Camera-type eye (tissue), 1 donor: ENCODE measurements around the gene RTF1.

DNA sequence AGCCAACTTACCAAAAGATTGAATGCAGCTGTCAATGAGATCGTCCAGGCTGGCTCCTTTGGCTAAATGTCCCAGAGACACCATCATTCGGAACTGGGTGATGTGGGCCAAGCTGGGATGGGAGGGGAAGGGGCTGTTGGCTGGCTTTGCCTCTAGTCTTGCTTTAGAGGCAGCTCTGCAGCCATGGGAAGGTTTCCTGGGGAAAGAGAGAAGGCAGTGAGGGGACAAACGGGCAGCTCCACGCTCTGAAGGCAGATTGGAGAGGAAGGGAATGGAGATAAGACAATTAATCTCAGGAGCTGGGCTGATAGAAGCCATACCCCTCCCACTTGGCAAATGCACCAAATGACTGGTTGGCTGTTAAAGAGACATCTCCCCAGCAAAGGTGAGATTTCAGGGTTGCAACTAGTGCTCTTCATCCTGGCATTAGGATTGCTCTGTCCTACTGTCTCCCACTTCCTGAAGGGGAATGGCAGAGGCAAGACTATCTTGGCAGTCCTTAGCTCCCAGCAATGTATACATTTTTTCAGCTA, 4.7 kb downstream of the RASGRP1 start:
- RAMPAGE, long total RNA: no peak

GRCh38 chr15:38868168-38868872, 303.7 kb upstream of the RASGRP1 start:
- RAMPAGE, long total RNA: no peak

DNA sequence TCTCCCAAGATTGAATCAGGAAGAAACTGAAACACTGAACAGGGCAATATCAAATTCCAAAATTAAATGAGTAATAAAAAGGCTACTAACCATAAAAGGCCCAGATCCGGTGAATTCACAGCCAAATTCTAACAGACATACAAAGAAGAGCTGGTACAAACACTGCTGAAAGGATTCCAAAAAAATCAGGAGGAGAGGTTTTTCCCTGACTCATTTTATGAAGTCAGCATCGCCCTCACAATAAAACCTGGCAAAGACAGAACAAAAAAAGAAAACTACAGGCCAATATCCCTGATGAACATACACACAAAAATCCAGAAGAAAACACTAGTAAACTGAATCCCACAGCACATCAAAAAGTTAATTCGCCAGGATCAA, 462.3 kb upstream of the THBS1 start:
- RAMPAGE, long total RNA: no peak

GRCh38 chr15:39381681-39381880, 199.3 kb upstream of the THBS1 start:
- RAMPAGE, long total RNA: no peak

GRCh38 chr15:39426766-39427655, 153.9 kb upstream of the THBS1 start:
- RAMPAGE, long total RNA: no peak

DNA sequence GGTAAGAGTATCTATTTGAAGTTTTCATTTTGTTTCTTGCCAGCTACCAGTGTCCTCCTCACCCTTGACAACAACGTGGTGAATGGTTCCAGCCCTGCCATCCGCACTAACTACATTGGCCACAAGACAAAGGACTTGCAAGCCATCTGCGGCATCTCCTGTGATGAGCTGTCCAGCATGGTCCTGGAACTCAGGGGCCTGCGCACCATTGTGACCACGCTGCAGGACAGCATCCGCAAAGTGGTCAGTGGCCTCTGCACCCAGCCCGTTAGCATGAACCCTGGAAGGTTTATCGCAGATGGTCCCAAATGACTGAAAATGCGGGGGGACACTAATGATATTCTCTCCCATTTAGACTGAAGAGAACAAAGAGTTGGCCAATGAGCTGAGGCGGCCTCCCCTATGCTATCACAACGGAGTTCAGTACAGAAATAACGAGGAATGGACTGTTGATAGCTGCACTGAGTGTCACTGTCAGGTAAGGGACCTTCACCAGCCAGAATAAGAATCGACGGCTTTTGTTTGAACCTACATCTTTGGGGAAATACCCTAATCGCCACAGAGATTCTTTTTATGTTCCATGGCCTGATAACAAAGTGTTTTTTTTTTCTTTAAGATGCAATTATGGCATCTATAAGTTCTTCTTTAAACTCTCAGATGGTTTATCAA, 3.2 kb downstream of the THBS1 start:
- RAMPAGE, long total RNA: no peak

GRCh38 chr15:39591024-39591764, 10.3 kb downstream of the THBS1 start:
- RAMPAGE, long total RNA: no peak

DNA sequence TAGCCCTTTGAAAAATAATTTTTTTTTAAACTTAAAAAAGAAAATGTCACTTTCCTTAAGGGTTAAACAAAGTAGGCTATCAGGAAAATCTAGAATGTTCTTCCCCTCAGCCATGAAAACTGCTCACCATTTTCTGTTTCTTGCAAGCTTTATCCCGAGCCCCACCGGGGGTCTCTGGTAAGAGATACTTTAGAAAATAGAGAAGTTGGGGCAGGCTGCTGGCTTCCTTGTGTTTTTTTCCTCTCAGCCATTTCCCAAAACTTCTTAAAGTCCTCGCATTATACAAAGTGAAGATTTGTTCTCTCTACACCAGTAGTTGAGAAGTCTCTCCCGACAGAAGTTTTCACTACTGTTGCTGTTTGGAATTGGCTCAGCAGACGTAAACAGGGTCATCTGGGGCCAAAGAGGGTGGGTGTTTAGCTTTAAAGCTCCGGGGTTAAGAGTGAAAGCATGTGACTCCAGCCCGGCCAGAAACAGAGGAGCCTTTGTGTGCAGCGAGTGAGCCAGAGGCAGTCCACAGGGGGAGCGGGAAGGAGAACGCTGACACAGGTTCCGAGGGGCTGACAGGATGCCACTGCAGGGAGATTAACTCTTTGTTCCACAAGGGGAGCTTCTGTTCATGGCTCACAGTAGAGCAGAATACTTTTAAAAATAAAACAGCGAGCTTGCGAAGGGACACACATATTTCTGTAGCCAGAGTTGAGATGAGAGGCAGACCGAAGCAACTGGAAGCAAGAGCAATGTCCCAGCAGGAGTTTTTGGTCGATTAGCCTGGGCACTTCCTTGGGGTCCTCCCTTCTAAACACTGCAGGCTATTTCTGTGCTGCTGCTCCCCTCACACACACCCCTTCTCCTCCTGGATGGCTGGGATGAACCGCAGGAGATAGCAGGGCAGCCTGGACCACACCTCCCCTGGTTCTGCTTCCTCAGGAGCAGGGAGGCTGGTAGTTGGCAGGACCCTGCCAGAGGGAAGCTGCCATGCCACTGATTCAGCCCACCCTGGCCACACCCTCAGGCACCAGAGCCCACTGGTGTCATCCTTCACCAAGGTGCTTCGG, 26.9 kb downstream of the BMF start:
- RAMPAGE, long total RNA: no peak

GRCh38 chr15:40091550-40092636, 16.8 kb downstream of the BMF start:
- RAMPAGE, long total RNA: no peak

- RAMPAGE, long total RNA: no peak
Observed at GRCh38 chr15:40239996-40240860, 1.4 kb downstream of the PAK6 start.

GRCh38 chr15:40351943-40352925, 1.4 kb downstream of the PHGR1 start:
- RAMPAGE, long total RNA: no peak

DNA sequence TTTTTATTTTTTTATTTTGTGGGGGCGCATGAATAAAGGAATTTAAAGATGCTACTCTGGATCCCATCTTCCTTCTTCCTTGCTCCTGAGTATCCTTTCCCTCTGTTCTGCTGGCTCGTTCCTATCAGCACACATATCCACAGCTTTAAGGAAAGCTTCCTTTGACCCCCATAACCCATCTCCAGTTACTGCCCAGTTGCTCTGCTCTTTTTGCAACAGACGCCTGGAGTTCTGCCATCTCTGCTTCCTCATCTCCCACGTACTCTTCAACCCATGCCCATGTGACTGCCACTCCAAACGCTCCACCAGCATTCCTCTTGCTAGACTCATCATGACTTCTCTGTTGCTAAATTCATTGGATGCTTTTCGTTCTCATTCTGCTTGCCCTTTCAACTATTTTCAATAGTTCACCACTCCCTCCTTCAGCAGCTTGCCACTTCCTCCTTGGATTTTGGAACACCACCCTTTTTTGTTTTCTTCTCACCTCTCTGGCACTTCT, 2.7 kb upstream of the KNSTRN start:
- RAMPAGE, long total RNA: no peak

GRCh38 chr15:40506842-40507408, 36.1 kb downstream of the CHST14 start:
- RAMPAGE, long total RNA: no peak

DNA sequence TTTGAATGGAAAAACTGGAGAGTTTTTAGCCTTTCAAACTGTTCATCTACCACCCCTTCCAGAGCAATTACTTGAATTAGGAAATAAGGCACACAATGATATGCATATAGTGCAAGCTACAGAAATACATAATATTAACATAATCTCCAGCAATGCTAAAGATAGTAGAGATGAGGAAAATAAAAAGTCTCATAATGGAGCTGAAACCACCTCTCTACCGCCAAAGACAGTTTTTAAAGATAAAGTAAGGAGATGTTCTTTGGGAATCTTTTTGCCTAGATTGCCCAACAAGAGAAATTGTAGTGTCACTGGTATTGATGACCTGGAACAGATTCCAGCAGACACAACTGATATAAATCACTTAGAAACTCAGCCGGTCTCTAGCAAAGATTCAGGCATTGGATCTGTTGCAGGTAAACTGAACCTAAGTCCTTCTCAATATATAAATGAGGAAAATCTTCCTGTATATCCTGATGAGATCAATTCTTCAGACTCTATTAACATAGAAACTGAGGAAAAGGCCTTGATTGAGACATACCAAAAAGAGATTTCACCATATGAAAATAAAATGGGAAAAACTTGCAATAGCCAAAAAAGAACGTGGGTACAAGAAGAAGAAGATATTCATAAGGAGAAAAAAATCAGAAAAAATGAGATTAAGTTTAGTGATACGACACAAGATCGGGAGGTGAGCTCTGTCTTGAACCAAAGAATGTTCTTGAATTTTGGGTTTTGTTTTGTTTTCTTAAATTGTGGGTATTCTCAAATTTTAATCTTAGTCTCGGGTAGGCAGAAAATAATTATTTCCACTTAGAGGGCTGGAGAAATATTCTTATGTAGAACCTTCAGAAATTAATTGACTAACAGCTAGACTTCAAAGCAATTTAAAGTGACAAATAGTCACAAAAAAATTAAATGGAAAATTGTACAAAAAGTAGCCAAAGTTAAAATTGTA, 31.2 kb downstream of the KNL1 start:
- RAMPAGE, long total RNA: no peak

- RAMPAGE, long total RNA: no peak
Observed at GRCh38 chr15:40751704-40752255, 3.3 kb downstream of the RMDN3 start.

DNA sequence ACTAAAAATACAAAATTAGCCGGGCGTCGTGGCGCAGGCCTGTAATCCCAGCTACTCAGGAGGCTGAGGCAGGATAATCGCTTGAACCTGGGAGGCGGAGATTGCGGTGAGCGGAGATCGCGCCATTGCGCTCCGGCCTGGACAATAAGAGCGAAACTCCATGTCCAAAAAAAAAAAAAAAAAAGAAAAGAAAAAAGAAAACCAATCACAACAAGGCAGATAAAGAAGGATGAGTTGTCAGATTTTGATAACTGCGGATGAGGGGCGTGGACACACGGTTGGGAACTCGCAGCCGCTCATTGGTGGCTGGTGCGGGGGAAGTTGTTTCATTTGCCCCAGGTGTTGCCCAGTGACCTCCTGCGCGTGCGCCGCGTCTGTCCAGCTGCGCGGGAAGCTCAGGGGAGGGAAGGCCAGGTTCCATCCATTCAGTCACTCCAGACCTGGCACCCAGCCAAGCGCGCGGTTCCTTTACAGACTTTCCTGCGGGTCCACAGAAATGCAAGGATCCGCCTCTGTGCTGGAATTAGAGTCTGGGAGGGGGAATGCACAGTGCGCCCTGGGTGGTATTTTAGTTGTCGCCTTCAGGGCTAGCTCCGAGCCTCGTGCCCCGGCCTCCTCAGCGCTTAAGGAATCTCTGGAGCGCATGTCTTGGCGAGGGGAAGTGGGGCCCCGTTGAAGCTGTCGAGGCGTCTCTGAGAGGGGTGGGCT, 769 bp upstream of the GCHFR start:
- RAMPAGE, long total RNA: no peak

DNA sequence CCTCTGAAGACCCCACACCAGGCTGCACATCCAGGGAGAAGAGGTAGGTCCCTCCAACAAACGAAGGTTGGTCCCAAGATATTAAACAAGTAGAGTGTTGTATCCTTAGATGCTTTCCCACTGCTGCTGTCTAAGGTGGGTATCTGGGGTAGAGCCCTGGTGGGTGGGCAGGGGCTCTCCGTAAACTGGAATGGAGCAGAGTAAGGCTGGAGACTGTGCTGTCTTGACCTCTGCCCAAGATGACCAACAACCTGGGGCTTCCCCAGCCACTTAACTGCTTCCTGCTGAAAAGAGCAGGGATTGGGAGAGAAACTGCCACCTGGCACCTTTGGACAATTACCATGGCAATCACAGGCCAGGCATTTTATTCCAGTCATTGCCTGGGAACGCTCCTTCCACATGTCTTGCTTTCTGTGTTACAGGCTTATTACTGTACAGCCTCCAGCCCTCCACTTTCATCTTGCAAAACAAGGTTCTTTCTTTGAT, 3.0 kb downstream of the PPP1R14D start:
- RAMPAGE, long total RNA: no peak

DNA sequence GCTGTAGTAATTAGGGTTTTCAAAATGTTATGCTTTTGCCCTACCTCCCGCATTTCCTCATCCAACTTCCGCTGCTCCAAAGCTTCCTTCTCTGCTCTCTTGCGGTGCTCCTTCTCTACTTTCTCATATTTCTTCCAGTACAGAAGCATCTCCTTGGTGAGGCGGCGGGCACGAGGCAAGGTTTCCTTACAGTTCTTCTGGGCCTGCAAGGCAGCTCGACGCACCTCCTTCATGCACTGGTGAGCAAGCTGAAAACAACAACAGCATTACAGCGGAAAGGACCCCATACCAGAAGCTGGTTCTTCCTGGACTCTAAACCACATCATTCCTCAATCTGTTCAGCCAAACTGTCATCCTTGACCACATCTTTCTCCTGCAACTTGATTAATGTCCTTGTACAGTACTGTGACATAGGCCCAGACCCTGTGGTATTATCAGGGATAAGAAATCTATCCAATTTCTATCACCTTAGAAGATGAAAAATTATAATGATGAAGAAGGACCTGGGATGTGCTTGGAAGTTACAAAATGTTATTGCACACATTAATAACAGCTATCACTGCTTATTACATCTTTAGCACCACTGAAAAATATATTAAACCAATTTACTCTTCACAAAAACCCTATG, 36.3 kb downstream of the INO80 start:
- RAMPAGE, long total RNA: no peak

- RAMPAGE, long total RNA: start-site peak on the plus strand at chr15:41417141-41417160, 61 reads
Observed at GRCh38 chr15:41416320-41417531, at the start of gene RTF1. Gene RTF1 (plus strand): TSS chr15:41417095.

DNA sequence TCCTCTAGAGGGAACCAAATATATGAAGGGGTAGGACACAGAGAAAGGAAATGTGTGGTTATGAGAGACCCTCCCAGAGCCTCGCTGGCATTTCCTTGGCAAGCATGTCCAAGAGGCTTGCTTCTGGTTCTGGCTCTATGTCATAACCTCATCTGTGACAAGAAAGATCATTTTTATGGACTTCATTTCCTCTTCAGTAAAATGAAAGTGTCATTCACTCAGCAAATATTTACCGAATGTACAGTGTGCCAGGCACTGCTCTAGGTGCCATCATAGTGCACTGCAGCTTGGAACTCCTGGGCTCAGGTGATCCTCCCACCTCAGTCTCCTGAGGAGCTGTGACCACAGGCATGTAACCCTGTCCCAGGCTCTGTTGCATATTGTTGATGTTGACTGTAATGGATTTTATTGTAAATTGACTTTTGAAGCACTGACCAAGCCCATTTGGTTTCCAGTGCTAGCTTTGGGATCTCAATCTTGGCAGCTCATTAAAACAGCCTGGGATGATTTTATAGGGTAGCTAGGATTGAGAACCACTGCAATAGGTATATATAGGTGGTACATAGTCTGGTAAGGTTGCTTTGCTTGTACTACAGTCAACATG, 18.7 kb upstream of the ITPKA start:
- RAMPAGE, long total RNA: no peak